WTC11 (cell line): ENCODE measurements around a stretch of chr7.

- PRO-cap, result no peak
Observed at GRCh38 chr7:116920427-116921235, 32.7 kb upstream of the ST7 start.

GRCh38 chr7:116921582-116922007, 31.7 kb upstream of the ST7 start:
- PRO-cap, result no peak

DNA sequence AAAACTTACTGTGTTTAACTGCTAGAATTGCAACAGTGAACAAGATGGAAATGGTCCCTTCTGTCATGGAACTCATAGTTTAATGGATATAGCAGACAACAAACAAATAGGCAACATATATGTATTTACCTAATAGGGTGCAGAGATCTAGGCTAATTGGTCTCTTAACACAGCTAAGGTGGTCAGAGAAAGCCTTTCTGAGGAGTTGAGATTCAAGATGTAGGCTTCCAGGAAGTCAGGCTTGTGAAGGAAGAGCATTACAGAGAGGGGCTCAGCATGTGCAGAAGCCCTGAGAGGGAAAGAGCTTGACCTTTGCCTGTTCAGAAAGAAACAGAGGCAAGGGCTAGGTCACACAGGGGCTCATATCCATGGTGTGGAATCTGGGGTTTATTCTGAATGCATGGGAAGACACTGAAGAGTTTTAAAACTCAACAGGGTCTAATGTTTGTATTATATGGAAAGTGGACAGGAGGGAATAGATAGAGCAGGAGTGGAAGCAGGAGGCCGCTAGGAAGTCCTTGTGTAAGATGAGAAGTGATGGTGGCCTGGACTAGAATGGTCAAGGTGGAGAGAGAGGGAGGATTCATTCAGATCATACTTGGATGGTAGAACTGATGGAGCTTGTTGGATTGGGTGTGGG, 98.0 kb downstream of the ST7 start:
- PRO-cap, result no peak

DNA sequence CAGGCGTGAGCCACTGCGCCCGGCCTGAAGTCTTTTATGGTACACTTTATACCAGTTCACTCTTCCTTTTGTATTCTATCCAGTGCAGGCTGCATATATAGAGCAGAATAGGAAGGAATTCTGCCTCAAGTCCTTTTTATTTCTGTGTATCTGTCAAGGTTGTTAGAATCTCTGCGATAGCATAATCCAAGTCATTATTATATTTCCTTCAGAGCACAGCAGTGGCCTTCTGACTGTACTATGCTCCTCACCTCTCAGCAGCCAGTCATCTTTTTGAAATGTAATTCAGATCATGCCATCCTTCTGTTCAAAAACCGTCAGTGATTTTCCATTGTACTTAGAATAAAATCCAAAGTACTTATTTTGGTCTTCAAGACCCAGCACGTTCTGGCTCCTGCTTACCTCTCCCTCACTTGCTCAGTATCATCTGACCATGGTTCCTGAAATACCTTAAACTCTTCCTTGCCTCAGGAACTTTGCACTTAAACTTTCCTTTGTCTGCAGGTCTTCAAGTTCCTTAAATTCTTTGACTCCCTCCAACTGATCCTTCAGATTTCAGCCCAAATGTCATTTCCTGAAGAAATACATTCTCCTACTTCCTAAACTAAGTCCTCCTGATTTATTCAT, 112.3 kb downstream of the ST7 start:
- PRO-cap, result unidirectional peak, minus-strand start at position 429 of the sequence

GRCh38 chr7:117382009-117382321, 45.3 kb downstream of the ASZ1 start:
- PRO-cap, result no peak

- PRO-cap, result no peak
Observed at GRCh38 chr7:117435535-117435794, 8.2 kb upstream of the ASZ1 start.

DNA sequence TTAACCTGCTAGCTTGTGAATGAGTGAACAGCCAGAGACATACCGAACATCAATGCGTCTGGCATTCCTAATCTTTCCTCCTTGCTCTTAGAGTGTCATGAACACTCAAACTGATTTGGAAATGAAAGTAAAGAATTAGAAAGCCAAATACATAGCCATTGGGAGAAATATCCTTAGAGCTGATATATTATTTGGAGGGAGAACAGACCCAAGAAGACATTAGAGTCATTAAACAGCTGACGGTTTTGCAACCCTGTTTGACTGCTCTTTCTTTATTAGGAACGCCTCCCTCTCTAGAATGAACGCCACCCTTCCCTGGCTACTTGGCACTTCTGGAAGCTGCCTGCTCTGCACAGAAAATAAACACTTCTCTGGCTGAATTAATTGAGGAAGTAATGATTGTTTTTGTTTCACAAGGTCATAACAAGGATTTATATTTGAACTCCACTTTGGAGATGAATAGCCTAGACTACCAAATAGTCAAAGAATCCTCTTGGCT, 42.8 kb downstream of the CTTNBP2 start:
- PRO-cap, result no peak

GRCh38 chr7:117999739-118000068, 126.5 kb upstream of the CTTNBP2 start:
- PRO-cap, result no peak

DNA sequence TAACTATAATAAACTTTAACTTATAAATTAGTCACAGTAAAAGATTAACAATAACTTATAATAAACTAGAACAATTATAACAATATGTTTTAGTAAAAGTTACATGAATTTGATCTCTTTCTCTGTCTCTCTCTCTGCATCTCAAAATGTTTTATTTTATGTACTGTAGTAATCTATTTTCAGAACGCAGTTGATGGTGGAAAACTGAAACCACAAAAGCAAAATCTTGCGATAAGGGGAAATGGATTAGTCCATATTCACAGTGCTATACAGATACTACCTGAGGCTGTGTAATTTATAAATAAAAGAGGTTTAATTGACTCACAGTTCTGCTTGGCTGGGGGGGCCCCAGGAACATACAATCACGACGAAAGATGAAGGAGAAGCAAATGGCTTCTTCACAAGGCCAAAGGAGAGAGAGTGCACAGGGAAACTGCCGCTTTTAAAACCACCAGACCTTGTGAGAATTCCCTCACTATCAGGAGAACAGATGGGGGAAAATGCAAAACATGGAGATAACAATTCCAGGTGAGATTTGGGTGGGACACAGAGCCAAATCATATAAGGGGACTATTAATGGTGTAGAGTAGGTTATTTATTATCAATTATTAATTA, 378.0 kb upstream of the KCND2 start:
- PRO-cap, result no peak

- PRO-cap, result no peak
Observed at GRCh38 chr7:121440717-121441516, 44.8 kb upstream of the FAM3C start.

DNA sequence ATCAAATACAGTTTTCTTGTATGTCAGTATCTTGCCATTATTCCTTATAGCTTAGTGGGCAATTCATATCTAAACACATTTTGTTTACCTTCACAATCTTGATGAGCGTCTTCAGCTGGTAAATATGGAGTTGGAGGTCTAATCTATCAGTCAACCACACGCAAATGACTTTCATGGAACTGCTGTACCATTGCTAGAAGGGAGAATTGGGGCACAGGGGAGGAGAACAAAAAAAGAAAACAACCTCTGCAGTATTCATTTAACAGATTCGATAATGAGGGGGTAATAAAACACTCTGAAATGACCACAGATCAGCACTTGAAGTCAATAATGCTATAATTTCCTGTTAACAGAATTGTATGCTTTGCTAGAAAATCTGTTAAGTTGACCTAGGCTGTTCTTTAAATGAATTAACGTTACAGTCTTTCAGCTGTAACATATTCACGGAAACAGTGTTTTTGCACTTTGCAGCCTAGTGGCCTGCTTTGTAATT, 20.9 kb upstream of the FEZF1 start:
- PRO-cap, result no peak

DNA sequence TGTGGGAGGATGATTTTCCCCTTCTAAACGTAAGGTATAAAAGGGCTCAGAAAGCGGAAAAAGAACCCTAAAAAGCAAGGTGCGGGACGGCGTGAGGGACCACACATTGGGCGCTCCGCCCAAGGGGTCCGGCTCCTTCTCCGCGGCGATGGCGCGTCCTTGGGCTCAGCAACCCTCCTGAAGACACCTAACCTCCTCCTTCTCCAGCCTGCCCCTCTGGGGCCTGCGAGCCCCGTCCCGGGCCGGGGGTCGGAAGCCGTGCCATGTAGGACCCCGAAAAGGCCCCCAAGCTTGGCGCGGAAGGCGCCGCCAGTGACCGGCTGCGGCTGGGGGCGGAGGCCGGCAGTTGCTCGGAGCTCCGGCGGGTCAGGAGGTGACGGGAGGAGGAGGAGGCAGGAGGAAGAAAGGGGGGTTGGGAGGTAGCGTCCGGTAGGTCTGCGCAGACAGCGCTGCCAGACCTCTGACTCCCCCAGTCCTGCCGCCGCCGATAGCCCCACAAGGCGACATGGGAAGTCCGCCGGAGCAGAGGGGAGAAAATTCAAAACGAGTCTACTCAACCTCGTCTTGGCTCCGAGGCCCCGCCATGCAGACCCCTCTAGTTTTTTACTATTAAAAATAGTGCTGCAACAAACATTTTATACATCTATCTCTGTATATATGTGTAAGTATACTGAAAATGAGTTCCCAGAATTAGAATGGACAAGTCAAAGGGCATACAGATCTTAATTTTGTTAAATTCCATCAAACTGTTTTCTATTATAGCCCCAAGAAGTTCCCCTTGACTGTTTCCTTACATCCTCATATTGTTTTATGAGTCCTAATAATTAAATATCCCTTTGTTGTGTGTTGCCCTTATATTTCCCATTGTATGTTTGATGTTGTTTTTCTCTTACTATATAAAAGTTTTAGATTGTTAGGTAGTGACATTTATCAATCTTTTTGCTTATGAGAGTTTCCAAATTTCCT, 1.5 kb downstream of the IQUB start:
- PRO-cap, result bidirectional peak, plus-strand start at position 406 of the sequence, minus-strand start at position 314 of the sequence

DNA sequence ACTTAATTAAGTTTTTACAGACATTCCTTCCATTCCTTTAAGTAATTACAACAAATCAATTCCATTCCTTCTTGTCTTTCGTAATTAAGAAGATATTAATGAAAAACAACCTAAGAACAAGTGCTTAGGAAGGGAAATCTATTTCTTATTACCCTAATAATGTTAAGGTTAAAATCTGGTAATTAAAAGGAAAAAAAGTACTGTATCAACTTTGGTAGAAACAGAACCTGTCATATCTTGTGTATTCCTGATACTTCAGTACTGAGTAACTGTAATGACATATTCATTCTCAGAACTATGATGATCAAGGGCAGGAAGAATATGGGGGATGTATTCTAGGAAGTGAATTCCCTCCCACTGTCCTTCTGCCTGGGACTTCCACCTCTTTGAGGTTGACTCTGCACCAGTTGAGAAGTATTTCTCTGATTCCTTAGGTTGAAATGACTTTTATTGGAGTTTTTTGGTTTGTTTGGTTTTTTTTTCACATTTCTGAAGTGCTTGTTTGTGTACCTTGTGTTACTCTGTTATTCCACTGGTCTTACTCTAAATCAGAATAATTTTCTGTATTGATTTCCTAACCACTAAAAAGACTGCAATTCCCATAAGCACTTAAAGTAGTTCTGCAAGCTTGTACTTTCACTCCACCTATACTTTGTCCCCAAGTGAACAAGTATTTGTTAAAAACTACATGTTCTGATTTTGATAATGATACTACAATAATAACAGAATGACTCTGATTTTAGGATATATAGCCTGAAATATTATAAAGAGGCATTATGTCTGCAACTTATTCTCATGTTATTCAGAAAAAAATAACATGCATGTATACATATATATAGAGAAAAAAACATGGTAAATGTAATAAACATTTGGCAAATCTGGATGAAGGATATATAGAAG, 36.9 kb downstream of the WASL start:
- PRO-cap, result no peak

DNA sequence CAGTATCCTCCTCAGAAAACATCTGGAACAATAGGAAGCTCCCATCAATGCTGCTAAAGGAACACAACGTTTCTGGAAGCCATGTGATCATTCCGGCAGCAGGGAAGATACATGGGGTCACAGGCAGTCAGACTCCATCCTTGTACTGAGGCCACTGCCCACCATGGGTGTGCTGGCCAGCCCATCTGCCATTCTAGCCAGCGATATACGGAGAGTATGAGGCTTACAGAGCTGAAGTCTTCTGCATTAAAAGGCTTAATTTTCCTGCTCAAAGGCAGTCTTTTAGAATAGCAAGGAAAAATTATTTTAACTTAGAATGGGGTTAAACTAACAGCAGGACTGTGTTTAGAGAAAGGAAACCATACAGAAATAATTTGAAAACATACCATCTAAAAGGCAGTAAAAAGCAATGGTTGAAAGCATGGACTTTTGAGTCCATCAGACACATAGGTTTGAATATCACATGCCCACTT, 25.0 kb downstream of the GRM8 start:
- PRO-cap, result no peak

- PRO-cap, result no peak
Observed at GRCh38 chr7:127373302-127374492, 18.8 kb downstream of the ZNF800 start.

- PRO-cap, result bidirectional peak, plus-strand start at chr7:127620253, minus-strand start at chr7:127620182
Observed at GRCh38 chr7:127619451-127620698, 1.9 kb upstream of the PAX4 start.

DNA sequence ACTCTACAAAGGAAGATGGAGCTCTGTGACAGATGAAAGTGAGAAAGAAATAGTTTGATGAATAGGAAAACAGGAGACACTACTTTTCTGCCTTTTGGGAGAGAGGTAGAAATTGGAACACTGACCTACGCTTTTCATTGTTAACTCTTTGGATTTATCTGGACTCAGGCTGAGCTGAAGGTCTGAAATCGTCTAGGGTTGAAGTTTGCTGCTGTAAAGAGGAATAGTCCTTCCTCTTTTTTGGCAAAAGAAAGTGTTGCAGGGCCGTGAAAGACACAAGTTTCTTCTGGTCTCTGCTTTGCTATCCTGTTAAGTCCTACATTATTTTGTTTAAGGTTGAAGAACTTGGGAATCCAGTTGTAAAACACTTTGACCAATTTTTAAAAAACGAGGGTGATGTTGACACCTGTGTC, 3.0 kb downstream of the SND1 start:
- PRO-cap, result no peak

- PRO-cap, result no peak
Observed at GRCh38 chr7:127864692-127865234, 166.5 kb downstream of the LRRC4 start.

DNA sequence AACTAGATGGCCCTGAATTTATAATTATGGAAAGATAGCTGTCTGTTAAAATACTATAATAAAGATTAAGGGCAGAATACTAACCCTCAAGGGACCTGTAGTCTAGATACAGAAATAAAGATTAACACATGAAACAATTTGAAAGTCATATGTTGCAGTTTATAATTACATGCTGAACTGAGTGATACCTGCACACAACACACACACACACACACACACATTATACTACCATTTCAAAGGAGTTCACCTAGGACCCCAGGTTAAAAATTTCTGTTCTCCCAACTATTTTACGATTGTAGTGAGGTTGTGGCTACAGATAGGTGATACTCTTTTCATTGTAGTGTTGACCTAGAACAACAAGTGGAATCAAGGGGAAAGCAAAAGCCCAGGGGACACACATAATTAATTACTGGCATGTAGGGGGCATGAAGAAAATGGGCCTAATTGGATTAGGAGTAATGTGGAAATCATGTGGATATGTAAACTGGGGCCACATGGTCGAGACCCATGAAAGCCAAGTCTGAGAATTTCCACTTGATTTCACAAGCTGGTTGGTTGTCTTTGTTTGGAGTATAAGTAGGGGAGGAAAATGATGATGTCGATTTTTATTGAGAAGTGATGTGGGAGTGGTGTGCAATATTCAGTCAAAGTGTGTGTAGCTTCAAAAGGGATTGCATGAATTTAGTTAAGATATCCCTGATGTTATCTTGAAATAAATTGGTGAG, 132.0 kb downstream of the LRRC4 start:
- PRO-cap, result no peak

DNA sequence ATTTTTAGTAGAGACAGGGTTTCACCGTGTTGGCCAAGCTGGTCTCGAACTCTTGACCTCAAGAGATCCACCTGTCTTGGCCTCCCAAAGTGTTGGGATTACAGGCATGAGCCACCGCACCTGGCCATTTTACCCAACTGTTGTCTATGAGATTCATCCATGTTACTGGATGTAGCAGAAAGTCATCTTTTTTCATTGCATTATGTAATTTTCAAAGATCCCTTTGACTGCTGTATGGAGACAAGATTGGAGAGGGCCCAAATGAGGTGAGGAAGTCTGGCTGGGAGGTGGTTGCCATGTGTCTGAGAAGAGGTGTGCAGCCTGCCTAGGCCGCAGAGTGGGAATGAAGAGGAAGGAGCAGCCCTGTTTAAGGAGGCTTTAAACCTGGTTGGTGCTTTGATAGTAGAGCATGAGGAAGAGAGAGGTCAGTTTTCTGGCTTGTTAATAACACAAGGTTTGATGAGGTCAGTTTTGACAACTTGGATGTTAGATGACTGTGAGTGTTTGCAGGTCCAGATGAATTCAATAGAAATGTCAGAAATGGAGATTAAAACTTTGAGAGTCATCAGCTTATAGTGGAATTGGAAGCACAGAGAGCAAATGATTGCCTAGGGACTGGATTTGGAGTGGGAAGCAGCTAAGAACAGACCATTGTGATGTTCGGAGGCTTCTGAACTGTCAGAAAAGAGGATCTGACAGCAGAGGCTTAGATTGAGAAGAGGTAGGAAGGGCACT, 58.3 kb downstream of the LRRC4 start:
- PRO-cap, result no peak